ENCODE data around the genes TECR, ZNF333, OR7A10, OR7A17 and NOTCH3.

DNA sequence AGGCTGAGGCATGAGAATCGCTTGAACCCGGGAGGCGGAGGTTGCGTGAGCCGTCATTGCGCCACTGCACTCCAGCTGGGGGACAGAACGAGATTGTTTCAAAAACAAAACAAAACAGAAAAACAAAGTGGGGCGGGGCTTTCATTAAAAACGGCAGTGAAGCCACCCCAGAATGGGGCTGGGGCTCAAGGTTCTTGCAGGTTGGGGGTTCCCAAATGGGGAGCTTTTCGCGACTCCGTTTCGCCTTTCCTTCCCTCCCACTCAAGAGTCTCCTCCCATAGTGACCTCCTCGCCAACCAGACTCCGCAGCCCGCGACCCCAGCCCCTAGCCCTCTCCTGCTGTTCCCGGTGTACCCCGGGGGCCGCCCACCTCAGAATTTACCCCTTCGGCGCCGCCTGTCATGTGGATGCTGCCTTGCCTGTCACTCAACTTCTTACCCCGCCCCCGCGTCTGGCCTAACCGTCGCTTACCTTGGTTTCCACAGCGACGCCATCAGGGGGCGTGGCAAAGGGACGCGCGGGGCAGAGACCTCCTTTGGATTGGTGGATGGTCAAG is 476 bp upstream of the TECR start:
- PRO-cap, result bidirectional peak, plus-strand start outside the sequence, minus-strand start at position 453 of the sequence

DNA sequence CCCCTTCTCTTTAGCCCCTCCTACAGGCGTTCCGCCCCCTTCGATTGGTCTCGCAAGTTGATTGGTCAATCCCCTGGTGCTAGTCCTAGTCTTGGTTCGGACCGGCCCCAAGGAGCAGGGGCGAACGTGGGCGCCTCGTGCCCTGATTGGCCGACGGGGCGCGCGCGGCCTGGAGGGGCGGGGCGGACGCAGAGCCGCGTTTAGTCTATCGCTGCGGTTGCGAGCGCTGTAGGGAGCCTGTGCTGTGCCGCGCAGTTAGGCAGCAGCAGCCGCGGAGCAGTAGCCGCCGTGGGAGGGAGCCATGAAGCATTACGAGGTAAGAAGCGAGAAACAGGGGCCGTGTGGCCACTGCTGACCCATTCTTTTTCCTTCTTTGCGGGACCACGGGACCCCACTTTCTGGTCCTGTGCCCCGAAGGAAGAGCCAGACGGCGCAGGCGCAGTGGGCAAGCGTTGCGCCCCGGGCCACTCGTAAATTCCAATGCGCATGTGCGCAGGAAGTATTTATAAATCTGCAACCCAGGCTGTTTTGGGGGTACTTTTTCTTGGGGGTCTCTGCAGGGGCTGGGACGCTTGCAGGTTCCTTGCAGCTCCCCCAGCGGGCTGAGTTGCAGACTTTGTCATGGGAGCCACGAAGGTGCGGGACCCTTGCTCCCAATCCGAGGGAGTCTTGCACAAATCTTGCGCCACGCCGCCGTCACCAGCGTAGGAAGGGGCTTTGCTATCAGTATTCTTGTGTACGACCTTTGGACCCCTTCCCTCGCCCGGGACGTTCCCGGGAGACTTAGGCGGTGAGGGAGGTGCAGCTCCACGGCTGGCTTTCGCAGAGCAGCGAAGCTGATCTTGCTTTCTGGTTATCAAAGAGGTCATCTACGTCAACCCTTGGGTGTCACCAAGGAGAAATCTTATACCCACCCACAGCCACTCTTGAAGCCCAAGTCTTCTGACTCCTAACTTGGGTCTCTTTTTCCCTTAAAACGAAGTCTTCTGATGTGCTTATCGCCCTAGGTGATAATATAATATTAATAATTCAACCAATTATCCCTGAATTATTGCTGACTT is at the start of gene TECR:
TSS of gene TECR (plus strand) at position 199 of the 1,061 bp plus-strand sequence.
- PRO-cap, result bidirectional peak, plus-strand start at position 214 of the sequence, minus-strand start outside the sequence

GRCh38 chr19:14545030-14546329 is 16.1 kb downstream of the TECR start:
- PRO-cap, result no peak

- PRO-cap, result no peak
Observed at GRCh38 chr19:14559937-14560770, 11.7 kb downstream of the NDUFB7 start.

GRCh38 chr19:14622026-14622516 is 39.2 kb downstream of the CLEC17A start:
- PRO-cap, result no peak

DNA sequence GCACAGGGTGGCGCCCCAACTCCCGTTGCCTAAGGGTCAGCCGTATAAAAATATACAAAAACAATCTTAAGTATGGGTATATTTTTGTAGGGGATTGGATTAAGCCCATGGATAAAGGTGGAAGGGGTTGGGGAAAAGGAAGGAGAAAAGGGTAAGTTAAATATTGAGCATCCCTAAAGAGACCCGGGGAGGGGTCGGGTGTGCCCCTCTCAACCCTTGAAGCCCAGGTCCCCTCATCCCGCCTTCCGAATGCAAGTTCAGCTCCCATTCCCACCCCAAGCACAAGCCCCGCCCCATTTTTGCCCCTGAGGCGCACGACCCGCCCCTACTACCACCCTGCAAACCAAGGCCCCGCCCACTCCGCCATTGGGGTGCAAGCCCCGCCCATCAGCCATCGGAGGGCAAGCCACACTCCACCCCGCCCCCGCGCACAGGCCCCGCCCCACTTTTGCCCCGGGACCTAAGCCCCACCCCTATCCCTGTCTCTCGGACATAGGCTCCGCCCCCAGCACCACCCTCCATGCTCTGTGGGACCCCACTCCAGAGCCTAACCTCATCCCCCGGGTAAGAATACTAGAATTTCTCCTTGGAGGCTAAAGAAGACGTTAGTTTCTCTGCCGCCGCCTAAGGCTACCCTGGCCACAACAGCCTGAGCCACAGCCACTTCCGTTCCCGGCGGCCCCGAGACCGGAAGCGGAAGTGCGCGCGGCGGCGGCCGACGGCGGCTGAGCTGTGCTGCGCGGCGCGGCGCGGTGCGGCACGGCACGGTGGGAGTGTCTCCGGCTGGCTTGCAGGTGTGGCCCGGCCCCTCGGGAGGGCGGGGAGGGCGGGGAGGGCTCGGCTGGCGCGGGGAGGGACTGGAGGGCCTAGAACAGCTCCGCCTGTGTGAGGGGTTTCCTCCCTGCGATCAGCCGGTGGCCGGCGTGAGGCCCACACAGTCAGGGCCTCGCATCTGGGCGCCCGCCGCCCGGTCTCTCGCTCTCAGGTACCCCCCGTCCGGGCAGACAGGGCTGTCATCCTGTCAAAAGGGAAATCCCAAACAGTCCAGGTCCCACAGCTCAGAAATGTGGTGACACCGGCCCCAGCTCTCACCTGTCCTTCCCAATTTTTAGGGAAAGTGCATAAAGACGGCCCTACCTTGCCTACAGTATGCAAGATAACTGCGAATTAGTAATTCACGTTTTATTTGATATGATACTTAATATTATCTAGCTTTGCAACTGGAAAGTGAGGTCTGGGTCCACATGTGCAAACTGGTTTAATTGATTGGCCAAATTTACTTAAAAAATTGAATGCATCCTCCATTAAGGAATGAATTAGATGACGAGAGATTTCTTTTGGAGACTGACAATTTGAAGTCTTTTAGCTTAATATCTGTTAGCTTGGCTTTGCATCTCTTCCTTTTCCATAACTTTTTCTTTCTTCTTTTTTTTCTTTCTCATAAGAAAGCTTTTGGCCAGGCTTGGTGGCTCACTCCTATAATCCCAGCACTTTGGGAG is at the start of gene ZNF333:
TSS of gene ZNF333 (plus strand) at position 692 of the 1,499 bp plus-strand sequence.
- PRO-cap, result unidirectional peak, plus-strand start at position 698 of the sequence

DNA sequence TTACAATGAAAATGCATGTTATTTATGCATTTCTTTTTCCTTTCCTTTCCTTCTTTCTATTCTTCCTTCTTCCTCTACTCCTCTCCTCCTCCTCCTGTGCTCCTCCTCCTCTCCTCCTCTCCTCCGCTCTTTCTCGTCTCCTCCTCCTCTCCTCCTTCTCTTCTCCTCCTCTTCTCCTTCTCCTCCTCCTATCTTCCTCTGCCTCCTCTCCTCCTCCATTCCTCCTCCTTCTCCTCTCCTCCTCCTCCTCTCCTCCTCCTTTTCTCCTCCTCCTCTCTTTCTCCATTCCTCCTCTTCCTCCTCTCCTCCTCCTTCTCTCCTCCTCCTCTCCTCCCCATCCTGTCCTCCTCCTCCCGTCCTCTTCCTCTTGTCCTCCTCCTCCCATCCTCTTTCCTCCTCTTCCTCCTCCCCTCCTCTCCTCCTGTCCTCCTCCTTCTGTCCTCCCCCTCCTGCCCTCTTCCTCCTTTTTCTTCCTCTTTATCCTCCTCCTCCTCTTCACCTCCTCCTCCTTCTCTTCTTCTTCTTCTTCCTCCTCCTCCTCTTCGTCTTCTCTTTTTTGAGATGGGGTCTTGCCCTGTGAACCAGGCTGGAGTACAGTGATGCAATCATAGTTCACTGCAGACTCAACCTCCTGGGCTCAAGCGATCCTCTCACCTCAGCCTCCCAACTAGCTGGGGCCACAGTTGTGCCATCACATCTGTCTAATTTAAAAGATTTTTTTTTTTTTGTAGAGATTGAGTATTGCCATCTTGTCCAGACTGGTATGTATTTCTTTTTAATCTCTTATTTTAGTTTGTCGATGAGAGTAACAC is 14.6 kb downstream of the ADGRE2 start:
- PRO-cap, result no peak

DNA sequence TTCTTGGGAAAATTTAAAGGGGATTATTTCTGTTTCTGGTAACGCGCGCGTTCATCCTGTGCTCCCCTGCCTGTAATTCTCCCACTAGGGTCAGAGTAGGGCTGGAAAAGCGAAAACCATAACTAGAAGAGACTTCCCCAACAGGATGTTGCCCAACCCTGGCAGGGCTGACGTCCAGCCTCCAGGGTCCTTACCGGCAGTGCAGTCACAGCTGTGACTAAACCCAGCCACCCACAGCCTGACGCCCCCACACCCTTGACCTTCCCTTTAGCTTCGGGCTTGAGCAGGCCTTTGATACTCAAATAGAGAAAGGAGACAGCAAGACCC is 6.3 kb upstream of the ADGRE2 start:
- PRO-cap, result no peak

GRCh38 chr19:14809406-14810297 is 25.3 kb downstream of the OR7A5 start:
- PRO-cap, result no peak

- PRO-cap, result no peak
Observed at GRCh38 chr19:14848780-14849343, at the start of gene OR7A10. OR7A10 (minus strand) TSS chr19:14848922.

- PRO-cap, result no peak
Observed at GRCh38 chr19:14885862-14886348, at the start of gene OR7A17. OR7A17 (minus strand) TSS chr19:14886132.

- PRO-cap, result bidirectional peak, plus-strand start at chr19:15201112, minus-strand start at chr19:15200988; unidirectional peak, minus-strand start at chr19:15201156
Observed at GRCh38 chr19:15200692-15201673, at the start of gene NOTCH3. NOTCH3 (minus strand) TSS chr19:15200995.

GRCh38 chr19:15231231-15231647 is 1.0 kb downstream of the EPHX3 start:
- PRO-cap, result no peak

DNA sequence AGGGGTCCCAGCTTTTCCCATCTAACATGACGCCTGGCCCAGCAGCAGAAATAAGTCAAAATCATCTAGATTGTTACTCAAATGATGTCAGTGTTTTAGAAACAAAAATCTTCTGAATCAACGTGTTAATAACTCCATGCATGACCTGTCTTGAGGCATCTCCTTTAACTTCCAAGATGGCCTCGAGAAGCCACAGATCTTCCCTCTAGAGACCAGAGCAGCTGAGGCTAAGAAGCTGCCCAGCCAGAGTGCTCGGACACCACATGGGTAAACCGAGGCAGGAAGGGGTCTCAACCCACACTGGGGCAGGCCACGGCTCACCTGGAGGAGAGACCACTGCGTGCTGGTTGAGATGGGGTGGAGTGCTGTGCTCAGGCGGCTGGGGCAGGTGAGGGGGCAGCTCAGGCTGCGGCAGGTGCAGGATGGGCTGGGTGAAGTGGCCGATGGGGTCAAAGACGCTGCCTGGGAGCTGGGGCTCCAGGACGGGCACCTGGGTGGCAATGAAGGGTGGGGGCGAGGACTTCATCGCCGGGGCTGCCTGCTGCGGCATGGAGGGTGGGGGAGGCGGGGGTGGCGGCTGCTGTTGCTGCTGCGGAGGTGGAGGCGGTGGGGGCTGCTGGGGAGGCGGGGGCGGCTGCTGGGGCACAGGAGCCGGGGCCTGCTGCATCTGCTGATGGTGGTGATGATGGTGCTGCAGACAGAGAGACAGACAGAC is 11.8 kb upstream of the EPHX3 start:
- PRO-cap, result no peak

DNA sequence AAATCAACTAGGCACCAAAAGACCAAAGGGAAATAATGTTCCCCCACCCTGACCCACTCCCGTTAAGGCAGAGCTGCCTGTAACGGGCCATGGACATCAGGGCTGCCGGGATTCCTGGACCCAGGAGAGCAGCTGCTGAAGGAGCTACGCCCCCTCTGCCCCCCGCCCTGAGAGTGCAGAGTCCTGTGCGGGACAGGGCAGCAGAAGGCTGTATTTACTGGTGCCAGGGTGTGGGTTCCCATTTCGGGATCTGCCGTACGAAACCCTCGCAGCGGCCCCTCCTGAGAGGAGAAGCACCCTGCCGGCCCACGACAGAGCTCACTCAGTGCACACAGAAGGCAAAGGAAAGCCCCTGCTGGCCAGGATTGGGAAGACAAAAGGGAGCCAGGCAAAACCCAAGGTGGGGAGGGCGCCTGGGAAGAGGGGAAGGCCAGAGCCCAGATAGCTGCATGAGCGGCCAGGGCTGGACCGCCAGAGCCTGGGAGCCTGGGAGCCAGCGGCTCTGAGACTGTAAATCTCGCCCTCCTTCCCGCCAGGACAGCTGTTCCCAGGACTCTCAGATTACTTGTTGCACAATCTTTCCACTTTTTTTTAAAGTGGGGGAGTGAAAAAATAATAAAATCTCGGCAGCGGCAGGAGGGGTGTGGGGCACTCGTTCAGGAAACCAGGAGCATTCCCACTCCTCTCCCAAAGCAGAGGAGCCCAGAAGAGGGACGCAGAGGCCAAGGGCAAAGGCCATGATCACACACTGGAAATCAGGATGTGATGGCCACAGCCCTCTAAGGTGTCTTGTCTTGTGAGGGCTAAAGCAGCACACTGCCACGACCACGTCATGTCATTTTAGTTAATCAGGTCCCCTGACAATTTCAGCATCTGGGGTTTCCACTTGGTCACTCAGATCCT is 19.5 kb upstream of the EPHX3 start:
- PRO-cap, result bidirectional peak, plus-strand start at position 242 of the sequence, minus-strand start outside the sequence; bidirectional peak, plus-strand start at position 651 of the sequence, minus-strand start at position 539 of the sequence

DNA sequence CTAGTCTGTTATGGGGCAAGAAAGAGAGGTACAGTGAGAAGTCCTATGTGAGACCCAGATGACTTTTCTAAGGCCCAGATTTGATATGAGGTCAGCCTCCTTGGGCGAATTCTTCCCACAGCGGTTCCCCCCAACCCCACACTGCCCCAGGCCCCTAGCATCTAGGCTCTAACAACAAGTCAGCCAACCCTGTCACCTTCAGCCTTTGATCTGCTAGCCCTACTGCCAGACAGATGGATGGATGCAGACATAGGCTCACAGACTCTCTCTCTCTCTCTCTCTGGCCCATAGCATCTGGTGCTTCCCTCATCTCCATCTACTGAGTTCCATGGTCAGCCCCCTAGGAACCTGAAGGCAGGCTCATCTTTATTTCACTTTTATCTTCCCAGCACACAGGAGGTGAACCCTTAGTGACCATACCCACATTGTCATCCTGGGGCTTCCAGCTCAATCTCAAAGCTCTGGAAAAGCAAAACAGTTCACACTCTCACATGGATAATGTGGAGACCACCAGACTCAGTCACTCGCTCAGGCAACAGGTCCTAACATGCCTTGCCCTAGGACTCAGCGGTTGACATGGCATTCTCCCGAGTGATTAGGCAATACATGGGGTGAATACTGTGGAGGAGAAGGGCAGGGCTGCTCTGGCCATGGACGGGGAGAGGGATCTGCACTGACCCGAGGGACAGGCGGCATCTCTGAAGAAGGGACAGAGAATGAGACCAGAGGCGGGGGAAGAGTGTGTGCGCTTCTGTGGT is 44.2 kb upstream of the EPHX3 start:
- PRO-cap, result no peak

DNA sequence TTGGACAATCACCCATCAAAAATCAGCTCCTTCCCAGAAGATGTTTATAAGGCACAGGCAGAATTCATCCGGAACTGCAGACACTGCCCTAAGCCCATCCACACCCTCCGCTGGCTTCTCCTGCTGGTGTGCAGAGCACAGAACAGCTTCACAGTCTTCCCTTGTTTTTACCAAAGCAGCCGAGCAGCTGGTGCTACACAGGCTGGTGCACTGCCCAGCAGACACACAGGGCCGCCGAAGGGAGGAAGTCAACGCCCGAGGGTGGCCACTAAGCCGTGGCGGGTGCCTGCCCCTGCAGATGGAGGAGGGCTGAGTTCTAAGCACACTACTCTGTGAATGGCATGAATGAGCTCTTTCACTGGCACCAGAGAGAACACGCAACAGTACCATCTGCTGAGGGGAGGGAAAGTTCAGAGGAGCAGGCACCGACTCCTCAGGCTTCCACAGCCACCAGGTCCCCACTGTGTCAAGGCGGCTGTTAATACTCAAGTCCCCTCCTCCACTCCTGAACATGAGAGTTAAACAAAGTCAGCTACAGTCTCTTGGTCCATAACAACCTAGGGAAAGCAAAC is 43.8 kb downstream of the BRD4 start:
- PRO-cap, result no peak

DNA sequence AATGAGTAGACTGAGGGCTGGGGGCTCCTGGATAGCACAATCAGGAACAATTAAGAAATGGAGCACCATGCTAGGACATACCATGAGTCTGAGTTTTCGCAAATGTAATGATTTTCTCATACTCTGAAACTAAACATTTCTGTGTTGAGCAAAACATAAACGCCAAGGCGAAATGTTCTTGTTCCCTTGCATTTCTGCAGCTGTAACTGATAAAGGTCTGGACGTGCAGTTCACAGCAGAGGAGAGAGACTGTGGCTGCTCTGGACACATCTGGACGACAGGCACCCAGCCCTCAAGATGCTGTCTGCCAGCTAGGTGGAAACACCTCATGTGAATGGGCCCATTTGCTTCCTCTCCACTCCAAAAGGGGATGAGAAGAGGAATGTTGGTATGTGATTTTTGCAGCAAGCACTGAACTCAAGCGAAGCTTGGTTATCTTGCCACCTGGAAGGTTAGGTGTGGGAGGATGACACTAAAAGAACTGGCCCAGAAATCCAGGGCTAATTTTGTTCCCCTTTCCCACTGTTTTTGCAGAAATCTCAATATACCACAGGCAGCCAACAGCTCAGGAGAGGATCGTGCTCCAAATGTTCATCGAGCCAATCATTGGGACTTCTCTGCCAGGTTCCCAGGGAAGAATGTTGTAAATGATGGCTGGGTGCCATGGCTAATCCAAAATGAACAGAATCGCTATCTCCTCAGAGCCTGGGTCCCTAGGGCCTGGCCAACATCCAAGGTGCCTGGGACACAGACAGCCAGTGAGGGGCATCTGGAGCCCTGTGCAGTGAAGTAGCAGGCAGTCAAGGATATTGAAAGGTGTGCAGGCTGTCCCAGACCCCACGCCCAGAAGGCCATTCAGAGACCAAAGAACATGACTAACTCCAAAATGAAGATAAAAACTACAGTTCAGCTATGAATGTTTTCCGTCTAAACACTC is 38.0 kb downstream of the BRD4 start:
- PRO-cap, result no peak

DNA sequence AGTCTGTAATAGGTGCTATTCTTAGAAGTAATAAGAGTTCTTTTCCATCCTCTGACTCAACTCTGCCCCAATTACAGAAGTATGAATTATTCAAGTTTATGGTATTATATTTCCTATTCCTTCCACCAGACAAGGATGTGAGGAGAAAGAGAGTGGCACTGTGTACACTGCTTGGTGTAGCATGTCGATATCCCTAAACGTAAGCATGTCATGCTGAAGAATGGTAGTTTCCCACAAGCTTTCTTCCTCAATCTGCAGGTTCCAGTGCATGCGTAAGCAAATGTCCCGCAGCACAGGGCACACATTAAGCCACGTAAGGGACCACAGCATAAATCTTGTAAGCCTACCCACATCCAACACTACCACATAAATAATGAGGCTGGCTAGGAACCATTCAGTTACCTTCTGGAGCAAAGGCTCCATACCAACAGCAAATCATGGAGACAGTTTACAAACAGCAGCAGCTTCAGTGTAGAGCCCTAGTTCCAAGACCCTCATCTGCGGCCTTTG is 14.0 kb downstream of the BRD4 start:
- PRO-cap, result no peak

GRCh38 chr19:15760198-15760517 is 22.4 kb downstream of the OR10H3 start:
- PRO-cap, result no peak